Caco-2 (cell line): ENCODE measurements around the gene FAM3D.

GRCh38 chr3:57747383-57747633, 8.8 kb upstream of the SLMAP start:
- PRO-cap, result no peak
- RRBS, result no CpG with 5 or more reads among the region's 19 CpGs

DNA sequence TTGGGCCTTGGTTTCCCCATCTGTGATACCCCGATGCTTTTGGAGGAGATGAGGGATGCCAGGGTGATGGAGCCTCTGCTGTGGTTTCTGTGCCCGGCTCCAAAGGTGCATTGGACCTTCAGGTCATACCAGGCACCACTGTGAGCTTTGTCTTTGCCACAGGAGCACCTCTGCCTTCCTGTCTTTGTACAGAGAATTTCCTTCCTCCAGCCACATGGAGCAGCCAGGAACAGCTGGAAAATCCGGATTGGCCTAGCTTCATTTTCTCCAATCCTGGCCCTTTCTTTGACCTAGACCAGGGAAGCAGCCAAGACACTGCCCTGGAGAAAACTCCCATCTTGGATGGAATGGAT, 51.7 kb upstream of the FLNB start:
- PRO-cap, result no peak
- RRBS, result no CpG with 5 or more reads among the region's 3 CpGs

DNA sequence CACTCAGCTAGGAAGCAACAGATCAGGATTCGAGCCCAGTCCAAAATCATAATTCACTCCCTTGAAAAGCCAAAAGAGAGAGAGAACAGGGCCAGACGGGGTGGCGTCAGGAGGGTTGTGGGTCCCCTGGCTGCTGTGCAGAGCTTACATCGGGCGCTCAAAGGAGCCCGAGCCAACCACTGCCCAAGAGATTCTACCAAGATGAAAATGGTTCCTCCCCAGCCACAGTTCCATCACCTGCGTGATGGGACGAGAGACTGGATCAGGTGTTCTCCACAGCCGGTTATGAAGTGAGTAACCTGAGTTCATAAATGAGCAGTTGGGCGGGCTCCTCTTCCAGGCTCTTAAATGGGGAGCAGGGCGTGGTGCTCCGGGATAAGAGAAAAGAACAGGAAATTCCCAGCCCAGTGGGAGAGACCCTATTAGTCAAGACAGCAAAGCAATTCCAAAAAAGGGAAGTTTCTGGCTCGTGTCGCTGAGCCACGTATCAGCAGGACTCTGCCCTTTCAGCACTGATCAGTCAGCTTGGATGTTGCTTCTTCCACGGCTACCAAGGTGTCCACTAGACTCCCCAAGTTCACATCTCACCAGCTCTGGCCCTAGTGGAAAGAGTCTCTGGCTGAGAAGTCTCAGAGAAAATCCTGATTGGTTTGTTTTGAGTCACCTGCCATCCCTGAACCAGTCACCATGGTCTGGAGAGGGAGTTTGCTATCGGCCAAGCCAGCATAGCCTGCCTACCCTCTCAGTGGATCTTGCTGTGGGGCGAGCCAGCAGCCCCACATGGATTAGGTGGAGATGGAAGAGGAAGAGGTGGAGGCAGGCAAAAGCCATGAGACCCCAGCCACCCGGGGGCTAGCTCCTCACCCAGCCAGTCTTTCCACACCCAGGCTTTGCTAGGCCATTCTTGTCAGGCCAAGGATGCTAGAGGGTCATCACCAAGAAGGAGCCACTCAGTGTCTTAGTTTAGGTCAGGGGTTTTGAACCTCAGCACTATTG, 48.3 kb upstream of the FLNB start:
- PRO-cap, result no peak
- RRBS, result 93% methylated on average over 3 of the region's 19 CpGs

GRCh38 chr3:57974670-57975511, 33.3 kb upstream of the FLNB start:
- PRO-cap, result bidirectional peak, plus-strand start at chr3:57975106, minus-strand start at chr3:57974900
- RRBS, result no CpG with 5 or more reads among the region's 15 CpGs

DNA sequence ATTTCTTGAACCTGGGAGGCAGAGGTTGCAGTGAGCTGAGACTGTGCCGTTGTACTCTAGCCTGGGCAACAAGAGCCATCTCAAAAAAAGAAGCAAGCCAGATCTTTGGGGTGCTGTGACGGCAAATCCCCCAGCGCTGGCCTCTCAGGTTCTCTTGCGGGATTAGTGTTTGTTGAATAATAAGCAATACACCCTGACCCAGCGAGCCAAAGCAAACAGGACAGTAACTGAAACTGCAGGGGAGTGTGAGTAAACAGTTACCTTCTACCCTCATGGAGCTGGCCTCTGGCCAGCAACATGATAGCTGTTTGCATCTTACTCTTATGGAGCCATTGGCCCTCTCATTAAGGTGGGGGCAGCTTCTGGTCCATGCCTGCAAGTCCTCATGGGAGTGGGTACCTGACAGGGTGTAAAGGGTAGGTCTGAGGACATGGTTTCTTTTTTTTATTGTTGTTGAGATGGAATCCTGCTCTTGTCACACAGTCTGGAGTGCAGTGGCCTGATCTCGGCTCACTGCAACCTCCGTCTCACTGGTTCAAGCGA, 31.9 kb downstream of the FLNB start:
- PRO-cap, result no peak
- RRBS, result no CpG with 5 or more reads among the region's 8 CpGs

DNA sequence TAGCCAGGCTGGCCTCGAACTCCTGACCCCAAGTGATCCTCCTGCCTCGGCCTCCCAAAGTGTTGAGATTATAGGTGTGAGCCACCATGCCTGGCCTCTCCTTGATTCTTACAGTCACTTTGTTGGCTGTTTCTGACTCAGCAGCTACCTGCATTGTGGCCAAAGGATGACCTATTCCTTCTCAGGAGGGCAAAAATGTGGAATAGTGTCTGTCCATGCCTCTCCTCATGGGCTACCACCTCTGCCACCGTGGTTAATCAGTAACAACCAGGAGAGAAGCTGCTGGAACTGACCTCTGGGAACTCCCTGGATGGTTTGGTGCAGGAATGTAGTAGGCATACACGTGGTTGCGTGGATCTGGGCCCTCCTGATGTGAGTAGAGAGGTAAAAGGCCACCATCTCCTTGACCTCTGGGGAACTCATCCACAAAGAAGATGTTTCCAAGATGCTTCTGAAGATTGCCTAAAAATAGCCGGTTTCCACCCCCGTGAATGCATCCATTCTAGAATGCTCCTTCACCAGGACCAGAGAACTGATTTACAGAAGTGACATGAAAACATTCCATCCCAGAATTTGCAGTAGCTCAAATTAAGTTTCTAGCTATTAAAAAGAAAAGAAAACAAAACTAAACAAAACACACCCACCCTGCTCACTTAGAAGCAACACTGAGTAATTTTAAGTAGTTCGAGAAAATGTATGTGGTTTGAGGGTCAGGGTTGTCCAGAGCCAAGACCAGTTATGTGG, 63.4 kb downstream of the FLNB start:
- PRO-cap, result unidirectional peak, minus-strand start at position 157 of the sequence
- RRBS, result no CpG with 5 or more reads among the region's 8 CpGs

DNA sequence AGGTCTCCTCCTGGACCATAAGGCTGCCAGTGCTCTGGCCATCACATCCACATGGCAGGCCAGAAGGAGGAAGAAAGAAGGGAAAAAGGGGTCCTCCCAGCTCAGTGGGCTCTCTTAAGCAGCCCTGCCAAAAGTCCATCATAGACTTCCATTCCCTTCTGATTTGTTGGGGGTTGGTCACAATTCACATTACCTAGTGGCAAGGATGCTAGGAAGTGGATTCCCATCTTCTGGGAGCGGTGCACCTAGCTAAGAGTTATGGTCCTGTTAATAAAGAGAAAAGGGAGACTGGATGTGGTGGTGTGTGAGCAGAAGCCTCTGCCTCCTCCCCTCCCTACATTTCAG, 75.4 kb downstream of the DNASE1L3 start:
- PRO-cap, result no peak
- RRBS, result no CpG with 5 or more reads among the region's 1 CpG

GRCh38 chr3:58214367-58215520, 4.0 kb upstream of the DNASE1L3 start:
- PRO-cap, result no peak
- RRBS, result no CpG with 5 or more reads among the region's 9 CpGs

- PRO-cap, result no peak
- RRBS, result no CpG with 5 or more reads among the region's 11 CpGs
Observed at GRCh38 chr3:58236927-58237080, 788 bp upstream of the ABHD6 start.

GRCh38 chr3:58569474-58570159, 7.6 kb downstream of the FAM107A start:
- PRO-cap, result no peak
- RRBS, result 86% methylated on average over 4 of the region's 16 CpGs

DNA sequence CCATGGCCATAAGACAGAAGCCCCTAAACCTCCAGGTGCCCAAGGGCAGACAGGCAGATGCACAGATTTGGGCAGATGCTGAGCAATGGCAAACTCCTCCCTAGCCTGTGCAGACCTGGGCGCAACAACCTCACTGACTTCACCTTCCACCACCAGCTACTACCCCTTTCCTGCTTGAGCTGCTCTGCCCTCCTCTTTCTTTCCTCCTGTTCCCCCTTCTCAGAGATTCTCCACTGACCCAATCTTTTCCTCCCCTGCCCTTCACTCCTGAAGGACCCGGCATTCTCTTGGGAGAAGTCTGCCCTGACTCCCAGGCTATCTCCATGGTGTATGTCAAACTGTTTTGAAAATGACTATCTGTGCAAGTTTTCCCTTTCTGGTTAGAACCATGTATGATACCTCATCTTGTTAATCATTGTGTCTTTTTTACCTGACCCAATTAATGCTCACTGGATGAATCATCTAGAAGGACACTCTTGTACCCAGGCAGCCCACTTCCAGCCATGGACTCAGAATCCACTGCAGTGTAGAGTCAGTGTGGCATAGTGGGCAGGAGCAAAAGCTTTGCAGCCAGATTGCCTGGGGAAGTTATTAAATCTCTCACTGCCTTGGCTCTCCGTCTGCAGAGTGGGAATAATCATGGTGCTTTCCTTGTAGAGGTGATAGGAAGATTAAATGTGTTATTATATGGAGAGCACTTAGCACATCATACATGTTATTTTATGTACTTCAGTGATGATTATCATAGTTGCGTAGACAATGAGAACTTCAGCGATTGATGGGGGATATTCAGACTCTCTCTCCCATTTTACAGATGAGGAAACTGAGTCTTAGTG, 1.2 kb downstream of the FAM3D start:
- PRO-cap, result no peak
- RRBS, result no CpG with 5 or more reads among the region's 5 CpGs

DNA sequence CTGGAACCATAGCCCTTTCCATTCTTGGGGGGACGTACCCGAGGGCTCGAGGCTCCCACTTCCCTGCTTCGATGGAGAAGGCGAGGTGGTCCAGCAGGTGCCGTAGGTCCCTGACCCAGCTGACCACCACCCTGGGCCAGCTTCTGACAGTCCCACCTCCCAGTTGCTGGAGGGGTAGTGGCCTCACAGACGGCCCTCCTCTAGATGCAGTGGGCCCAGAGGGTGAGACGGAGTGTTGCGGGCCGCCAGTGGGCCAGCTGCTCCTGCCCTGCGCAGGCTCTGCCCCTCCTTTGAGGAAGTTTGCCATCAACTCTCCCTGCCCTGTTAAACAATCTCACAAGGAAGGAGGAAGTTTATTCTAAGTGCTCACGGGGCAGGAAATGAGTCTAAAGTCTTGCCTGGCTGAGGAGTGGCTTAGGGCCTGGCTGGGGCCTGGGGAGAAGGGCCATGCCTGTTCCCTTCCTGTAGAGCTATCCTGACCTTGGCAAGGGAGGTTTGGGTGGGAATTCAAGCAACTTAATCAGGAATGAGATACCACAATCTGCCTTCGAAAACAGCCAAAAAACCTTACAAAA, at the start of gene FAM3D:
FAM3D (minus strand) TSS at position 237 of the 575 bp plus-strand sequence.
- PRO-cap, result no peak
- RRBS, result no CpG with 5 or more reads among the region's 13 CpGs

DNA sequence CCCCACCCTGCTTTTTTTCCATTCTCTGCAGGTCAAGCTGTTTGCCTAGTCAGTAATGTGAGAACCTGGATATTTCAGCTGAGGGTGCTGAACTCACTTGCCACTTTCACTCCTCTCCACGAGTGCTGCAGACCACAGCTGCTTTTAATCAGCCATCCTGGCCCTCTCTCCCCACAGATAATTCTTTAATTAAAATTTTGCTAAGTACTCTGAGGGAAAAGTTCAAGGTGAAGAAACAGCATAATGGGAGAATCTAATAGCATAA, 150.1 kb downstream of the CFAP20DC start:
- PRO-cap, result no peak
- RRBS, result no CpG with 5 or more reads among the region's 1 CpG

DNA sequence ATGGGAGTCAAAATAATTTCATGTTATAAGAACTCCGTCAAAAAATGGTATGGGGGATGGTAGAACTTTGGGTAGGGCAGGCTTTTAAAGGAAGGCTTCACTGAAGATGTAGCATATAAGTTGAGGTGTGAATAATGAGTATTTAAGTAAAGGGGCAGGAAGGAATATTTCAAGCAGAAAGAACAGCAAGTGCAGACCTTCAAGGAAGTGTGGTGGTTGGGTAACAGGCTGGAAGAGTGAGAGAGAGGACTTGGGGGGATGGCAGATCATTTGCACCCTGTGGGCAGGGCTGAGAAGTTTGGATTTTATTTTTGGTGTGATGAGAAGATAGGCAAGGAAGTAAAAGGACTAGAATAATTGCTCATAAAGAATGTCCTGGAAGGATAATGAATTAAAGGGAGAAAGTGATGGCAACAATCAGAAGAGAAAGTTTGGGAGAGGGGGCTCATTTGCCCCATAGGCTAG, 709.2 kb upstream of the CFAP20DC start:
- PRO-cap, result no peak
- RRBS, result no CpG with 5 or more reads among the region's 1 CpG

DNA sequence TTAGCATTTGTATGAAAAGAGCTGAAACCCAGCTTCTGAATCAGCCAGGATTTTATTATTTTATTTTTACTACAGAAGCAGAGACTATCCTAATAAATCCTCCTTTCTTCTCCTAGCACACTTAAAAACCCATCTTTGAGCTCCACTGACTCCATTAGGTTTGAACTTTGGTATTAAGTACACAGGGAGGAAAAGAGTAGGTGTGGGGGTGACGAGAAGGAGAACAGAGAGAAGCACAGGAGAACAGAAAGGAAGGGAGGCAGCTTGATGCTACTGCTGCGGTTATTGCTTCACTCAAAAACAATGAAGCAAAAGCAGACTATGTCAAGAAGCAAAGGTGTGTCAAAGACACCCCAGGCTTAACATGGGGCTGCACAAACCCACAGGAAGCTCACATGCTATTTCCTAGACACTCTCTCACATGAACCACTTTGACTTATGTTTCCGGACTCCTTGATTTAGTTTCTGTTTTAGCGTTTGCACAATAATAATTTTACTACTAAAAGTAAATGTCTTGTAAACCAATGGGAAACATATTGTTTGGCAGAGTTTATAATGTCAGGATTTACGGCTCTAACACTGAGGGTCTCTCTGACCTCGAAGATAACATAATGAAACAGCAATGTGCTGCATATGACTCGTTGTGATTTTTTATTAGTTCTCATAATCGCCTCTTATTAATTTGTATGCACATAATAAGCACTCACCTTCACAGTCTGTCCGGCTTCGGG, 961.0 kb upstream of the CFAP20DC start:
- PRO-cap, result no peak
- RRBS, result no CpG with 5 or more reads among the region's 10 CpGs

GRCh38 chr3:60080467-60081151, 1030.8 kb upstream of the CFAP20DC start:
- PRO-cap, result no peak
- RRBS, result no CpG with 5 or more reads among the region's 2 CpGs

DNA sequence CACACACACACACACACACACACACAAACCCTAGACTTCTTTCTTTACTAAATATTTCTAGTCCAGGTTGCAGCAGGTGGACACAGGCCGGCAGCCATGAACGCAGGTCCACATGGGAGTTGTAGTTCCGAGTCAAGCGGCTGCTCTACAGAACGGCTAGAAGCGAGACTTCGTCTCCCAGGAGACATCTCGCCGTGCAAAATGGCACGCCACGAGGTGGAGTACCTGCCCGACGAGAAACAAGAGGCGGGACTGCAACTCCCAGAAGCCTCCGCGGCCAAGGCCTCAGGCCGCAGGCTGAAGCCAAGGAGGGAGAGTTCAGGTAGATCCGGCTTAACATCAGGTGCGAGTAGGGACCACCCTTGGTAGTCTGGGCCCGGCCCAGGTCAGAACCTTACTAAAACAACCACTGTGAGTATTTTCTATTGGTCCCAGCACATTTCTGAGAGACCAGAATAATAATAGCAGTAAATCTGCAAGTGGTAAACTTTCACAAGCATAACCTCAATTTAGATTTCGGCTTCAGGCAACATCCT, 1.2 kb downstream of the FHIT start:
- PRO-cap, result bidirectional peak, plus-strand start at position 325 of the sequence, minus-strand start at position 121 of the sequence
- RRBS, result no CpG with 5 or more reads among the region's 21 CpGs

- PRO-cap, result no peak
- RRBS, result no CpG with 5 or more reads among the region's 16 CpGs
Observed at GRCh38 chr3:61251712-61252271, 540 bp upstream of the FHIT start.

DNA sequence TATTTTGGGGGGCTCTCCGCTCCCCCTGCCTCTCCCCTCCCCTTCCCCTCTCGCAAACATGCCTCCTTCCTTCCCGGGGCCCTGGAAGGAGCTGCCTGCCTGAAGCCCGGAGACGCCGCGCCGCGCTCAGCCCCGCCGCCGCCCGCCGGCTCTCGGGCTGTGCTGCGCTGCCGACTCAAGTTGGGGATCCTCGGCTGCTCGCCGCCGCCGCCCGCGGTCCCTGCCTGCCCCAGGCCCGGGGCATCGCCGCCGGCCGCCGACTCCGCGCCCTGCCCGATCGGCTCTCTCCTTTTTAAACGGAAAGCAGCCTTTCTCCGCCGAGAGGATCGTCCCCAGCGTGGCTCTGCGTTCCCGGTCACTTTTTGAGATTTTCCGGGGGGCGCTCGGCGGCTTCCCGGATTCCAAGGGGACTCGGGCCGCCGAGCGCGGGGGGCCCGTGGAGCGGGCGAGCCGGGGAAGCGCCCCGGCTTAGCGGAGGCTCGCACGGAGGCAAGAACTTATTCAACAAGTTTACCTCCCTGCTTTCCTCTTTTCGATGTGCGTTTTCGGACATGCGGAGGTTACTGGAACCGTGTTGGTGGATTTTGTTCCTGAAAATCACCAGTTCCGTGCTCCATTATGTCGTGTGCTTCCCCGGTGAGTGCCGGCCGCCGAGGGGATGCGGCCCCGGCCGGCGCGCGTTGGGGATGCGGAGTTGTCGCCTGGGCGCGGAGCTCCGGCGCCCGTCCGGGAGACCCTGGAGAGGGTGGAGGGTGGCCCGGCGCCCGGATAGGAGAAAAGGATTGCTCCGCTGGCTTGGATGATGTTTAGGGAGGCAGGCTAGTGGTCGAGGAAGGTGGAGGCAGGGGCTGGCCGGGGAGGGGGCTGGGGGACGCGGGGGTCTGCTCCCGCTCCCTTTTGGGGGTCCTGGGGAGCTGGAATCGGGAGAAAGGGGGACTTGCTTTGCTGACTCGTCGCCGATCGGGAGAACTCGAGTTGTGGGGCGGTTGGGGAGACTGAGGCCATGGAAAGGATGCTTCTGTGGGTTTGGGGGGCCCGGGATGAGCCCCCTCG, 692 bp downstream of the PTPRG start:
- PRO-cap, result unidirectional peak, minus-strand start at position 688 of the sequence
- RRBS, result 2% methylated on average over 58 of the region's 103 CpGs

DNA sequence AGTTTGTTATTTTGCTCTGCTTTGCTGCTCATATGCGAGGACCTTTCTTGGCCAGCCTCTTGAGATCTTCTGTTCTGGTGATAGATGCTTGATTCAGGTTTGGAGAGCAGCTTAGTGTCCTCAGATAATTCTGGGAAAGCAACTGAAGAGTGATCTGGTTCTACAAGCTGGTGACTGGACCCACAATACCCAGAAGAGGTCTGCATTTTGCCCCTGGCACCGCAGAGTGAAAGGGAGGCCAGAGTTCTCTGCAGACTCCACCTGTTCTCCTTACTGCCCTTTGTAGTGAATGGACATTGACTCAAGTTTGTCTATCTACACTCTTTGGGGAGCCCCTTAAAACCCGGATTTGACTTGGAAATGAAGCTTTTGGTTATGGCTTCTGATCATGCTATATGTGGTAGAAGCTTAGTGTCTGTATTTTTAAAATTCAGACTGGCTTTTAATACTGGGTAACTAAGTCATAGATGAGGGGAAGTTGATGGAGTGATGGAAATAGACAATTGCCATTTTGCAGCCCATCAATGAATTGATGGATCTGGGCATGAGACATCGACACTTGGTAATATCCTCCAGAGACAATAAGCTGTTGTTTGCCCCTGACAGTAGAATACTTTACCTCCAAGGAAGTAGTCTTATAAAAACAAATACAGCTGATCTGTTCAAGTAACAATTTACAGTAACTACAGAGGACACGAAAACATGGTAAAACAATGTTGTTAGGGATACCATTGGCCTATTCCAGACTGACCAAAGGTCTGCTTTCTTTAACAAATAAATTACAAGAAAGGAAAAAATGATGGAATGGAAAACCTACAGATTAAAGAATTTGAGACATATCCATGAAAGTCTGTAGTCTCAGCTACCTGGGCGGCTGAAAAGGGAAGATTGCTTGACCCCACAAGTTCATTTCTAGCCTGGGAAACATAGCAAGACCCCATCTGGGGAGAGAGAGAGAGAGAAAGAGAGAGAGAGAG, 81.2 kb downstream of the PTPRG start:
- PRO-cap, result no peak
- RRBS, result no CpG with 5 or more reads among the region's 6 CpGs